Vagina (tissue), 1 donor: Measurements from ENCODE around the gene KIF5A.

- PRO-cap = no peak
- RAMPAGE, long total RNA = no peak
Measured at GRCh38 chr12:57094456-57095330, 5.8 kb downstream of the NAB2 start.

DNA sequence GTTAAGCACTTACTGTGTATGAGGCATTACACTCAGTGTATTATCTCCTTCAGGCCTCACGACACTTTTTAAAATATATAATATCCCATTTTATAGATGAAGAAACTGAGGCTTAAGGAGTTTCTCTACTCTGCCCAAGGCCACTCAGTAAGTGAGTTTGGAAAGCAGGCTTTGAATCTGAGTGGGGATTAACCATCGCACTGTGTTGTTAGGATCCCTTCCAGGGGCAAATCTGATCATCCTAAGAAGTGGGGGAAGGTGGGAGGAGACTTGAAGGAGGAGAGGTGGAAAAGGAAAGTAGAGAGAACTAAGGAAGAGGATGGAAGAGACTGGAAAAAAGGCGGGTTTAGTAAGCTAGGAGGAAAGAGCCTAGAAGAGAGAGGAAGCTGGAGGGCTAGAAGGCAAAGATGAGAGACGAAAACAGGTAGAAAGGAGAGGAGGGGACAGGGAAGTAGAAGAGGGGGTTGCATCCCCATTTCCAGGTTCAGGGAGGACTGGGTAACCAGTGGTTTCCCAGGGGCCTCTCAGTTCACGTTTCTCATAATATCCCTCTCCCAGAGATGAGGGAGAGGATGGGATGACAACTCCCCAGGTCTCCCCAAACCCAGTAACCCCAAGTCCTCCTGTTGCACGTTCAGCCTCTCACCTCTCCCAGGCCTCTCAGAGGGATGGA, 1.7 kb downstream of the STAT6 start:
- PRO-cap = no peak
- RAMPAGE, long total RNA = no peak

- PRO-cap = bidirectional peak, plus-strand start at chr12:57127451, minus-strand start at chr12:57127215
- RAMPAGE, long total RNA = no peak
Measured at GRCh38 chr12:57126971-57128192, 901 bp upstream of the LRP1 start.

GRCh38 chr12:57133873-57134267, 5.6 kb downstream of the LRP1 start:
- PRO-cap = no peak
- RAMPAGE, long total RNA = no peak

DNA sequence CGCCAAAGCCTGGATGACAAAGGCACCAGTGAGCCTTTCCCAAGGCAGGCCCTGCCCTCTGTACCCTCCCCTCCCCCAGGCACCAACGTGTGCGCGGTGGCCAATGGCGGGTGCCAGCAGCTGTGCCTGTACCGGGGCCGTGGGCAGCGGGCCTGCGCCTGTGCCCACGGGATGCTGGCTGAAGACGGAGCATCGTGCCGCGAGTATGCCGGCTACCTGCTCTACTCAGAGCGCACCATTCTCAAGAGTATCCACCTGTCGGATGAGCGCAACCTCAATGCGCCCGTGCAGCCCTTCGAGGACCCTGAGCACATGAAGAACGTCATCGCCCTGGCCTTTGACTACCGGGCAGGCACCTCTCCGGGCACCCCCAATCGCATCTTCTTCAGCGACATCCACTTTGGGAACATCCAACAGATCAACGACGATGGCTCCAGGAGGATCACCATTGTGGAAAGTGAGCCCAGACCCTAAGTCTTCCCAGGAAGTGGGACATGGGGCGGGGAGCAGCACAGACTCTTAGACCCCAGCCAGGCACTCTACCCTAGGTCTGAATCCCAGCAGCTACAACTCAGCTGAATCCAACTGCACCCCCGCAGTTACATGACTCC, 31.0 kb upstream of the NXPH4 start:
- PRO-cap = no peak
- RAMPAGE, long total RNA = no peak

DNA sequence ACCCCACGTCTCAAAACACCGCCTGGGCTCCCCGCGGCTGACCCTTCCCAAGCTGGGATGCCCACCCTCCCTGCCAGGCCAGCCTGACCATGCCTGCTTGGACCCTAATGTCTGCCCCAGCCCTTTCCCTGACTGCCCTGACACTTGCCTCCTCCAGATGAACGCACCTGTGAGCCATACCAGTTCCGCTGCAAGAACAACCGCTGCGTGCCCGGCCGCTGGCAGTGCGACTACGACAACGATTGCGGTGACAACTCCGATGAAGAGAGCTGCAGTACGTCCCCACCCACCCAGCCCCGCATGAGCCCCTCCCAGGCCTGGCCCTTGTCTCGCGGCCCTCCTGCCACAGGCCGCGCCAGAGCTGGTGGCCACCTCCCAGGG, 14.3 kb upstream of the NXPH4 start:
- PRO-cap = no peak
- RAMPAGE, long total RNA = no peak

- PRO-cap = no peak
- RAMPAGE, long total RNA = no peak
Measured at GRCh38 chr12:57205986-57206256, 10.7 kb upstream of the NXPH4 start.

- PRO-cap = no peak
- RAMPAGE, long total RNA = no peak
Measured at GRCh38 chr12:57211759-57212031, 4.9 kb upstream of the NXPH4 start.

GRCh38 chr12:57215659-57216229, 850 bp upstream of the NXPH4 start:
- PRO-cap = no peak
- RAMPAGE, long total RNA = no peak

GRCh38 chr12:57224606-57225201, 4.8 kb upstream of the SHMT2 start:
- PRO-cap = no peak
- RAMPAGE, long total RNA = no peak

- PRO-cap = no peak
- RAMPAGE, long total RNA = no peak
Measured at GRCh38 chr12:57248780-57249659, 2.0 kb downstream of the STAC3 start.

GRCh38 chr12:57279929-57280756, 29.2 kb upstream of the STAC3 start:
- PRO-cap = no peak
- RAMPAGE, long total RNA = no peak

- PRO-cap = unidirectional peak, minus-strand start at chr12:57475458
- RAMPAGE, long total RNA = no peak
Measured at GRCh38 chr12:57475146-57475645, 4.5 kb downstream of the ARHGAP9 start.

DNA sequence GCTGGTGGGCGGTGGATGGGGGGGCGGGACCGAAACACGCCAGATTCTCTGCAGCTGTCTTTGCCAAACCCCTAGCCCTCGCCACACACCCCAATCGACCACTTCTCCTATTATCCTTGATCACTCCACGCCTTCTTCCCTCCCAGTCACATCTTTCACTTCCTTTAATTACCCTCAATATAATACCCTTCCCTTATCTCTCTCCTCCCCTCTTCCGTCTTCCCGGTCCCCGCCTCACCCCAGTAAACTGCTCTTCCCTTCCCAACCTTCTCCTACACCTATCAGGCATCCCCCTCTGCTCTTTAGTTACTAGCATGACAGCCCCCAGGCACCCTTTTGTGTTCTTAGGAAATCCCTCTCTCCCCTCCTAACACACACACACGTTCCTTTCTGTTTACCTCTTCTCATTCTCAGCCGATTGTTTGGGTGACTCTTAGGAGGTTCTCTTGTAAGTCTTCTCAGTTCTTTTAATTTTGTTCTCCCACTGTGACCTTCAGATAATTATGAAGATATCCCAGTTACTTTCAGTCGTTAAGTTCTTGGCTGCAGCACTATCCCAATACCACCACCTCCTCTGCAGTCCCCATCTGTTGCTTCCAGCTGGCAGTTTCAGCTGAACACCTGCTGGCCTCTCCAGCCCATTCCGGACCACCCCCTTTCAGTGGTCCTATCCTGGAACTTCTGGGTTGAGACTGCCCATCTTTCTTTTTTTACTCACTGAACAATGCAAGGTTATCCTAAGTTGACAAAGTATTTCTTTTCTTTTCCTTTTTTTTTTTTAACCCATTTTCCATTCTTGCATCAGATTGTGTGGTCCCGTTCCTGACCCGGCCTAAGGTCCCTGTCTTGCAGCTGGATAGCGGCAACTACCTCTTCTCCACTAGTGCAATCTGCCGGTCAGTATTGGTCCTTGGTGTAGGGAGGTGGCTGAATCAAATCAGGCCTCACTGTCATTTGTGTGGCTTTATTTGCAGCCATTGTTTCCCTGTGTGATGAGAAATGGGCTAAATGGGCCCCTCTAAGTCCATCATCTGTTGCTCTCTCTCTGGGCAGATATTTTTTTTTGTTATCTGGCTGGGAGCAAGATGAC, 691 bp downstream of the MARS1 start:
- PRO-cap = no peak
- RAMPAGE, long total RNA = no peak

- PRO-cap = no peak
- RAMPAGE, long total RNA = no peak
Measured at GRCh38 chr12:57497310-57497714, 9.4 kb downstream of the MARS1 start.

GRCh38 chr12:57532470-57533406, 10.1 kb downstream of the MBD6 start:
- PRO-cap = no peak
- RAMPAGE, long total RNA = no peak

DNA sequence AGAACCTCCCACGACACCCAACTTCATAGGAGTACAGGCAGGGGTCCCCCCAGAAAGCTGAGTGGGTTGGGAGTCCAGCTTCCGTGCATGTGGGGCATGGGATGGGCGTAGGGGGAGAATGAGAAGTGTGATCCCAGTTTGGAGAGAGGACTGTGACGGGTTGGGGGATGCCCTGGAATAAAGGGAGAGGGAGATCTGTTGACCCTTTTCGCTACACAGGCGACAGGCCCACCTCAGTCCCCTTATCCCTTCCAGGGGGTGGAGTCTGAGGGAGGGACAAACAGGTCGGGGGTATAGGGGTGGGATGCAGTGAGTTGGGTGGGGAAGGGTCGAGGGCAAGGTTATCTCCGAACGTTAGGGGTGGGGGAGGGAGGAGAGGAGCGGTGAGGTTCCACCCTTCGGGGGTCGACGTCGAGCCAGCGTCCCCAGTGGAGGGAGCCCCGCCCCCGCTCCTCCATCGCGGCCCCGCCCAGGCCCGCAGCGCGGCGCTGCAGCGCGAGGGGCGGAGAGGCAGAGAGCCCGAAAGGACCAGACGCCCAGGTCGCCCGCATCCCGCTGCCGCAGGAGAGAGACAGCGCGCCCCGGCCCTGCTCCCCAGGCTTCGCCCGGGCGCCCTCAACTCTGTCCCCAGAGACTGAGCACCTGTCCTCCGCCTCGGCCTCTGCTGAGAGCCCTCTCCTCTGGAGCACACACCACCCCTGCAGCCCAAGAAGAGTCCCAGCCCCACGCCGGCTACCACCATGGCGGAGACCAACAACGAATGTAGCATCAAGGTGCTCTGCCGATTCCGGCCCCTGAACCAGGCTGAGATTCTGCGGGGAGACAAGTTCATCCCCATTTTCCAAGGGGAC, at the start of gene KIF5A:
Gene KIF5A (plus strand): TSS at position 513 of the 851 bp plus-strand sequence.
- PRO-cap = bidirectional peak, plus-strand start at position 513 of the sequence, minus-strand start at position 454 of the sequence
- RAMPAGE, long total RNA = start-site peak on the plus strand centred at position 504 of the sequence, 73 bp wide, 10 reads

DNA sequence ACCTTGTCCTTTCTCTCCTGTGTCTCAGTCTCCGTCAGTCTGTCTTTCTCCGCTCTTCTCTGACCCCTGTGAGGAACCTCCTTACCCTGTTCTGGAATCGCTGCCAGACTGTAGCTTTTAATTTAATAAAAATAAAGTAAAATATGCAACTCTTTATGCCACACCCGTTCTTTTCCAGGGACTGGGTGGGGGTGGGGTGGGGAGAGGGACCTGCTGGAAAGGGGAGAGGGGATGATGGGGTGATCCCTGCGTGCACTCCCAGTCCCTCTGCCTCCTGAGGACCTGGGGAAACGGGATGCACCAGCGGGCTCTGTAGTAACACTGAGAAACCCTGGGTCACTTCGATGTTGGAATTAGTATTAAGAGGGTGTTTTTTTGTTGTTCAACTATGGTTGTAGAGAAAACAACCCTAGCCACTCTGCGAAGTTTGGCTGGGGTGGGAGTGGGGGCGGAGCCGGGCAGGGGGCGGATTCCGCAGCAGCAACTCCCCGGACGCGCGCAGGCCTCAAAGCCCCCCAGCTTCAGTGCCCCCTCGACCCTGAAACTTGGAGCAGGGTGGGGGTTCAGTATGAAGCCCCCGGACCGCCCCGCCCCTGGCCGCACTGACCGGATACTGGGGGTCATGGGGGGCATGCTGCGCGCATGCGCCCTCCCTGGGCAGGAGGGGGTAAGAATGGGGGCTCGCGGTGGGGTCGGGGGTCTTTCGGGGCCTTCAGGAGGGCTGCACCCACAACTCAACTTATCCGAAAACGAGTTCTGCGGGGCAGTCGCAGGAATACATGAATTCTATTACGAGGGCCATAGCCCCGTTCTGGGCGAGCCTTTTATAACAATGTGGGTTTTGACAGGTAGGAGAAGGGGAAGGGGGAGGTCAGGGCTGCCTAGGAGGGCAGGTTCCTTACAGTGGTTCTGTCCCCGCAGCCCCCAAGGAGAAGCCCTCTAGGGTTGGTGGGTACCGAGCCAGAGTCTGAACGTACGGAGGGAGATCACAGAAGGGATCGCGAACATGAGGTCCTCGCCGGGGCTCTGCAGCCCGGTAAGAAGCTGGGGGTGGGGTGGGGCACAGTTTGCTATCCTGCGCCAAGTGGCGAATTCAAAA, 1.2 kb upstream of the ARHGEF25 start:
- PRO-cap = bidirectional peak, plus-strand start at position 492 of the sequence, minus-strand start at position 333 of the sequence; bidirectional peak, plus-strand start at position 643 of the sequence, minus-strand start at position 604 of the sequence
- RAMPAGE, long total RNA = start-site peak on the plus strand centred at position 523 of the sequence, 25 bp wide, 70 reads; start-site peak on the plus strand centred at position 646 of the sequence, 18 bp wide, 53 reads

DNA sequence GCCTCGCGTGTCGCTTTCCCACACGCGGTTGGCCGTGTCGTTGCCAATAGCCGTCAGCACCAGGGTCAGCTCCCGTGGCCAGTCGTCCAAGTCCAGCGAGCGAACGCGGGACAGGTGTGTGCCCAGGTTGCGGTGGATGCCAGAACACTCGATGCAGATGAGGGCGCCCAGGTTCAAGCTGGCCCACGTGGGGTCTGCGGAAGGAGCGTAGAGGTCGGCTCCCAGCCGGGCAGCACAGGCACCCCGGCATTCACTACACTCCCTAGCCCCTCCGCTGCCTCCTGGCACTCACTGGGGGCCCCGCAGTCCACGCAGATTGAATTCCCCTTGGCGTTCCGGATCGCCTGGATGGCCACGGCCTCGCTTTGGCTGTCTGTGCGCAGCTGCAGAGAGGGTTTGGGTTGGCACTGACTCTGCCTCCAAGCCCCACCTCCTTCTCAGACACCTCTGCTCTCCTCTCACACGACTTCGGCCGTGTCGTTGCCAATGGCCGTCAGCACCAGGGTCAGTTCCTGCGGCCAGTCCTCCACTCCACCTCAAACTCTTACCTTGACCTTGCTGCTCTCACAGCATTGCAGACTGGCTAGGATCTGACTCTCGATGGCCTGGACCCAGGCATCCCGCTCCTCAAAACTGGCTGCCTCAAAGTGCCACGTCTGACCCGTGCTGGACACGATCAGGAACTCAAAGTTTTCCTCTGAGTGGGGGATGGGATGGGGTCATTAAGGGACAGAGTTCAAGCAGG, 11.0 kb downstream of the AGAP2 start:
- PRO-cap = no peak
- RAMPAGE, long total RNA = no peak

GRCh38 chr12:57741023-57741703, 2.6 kb upstream of the AGAP2 start:
- PRO-cap = no peak
- RAMPAGE, long total RNA = no peak